Skeletal muscle cell (primary cell): ENCODE measurements around a stretch of chr14.

DNA sequence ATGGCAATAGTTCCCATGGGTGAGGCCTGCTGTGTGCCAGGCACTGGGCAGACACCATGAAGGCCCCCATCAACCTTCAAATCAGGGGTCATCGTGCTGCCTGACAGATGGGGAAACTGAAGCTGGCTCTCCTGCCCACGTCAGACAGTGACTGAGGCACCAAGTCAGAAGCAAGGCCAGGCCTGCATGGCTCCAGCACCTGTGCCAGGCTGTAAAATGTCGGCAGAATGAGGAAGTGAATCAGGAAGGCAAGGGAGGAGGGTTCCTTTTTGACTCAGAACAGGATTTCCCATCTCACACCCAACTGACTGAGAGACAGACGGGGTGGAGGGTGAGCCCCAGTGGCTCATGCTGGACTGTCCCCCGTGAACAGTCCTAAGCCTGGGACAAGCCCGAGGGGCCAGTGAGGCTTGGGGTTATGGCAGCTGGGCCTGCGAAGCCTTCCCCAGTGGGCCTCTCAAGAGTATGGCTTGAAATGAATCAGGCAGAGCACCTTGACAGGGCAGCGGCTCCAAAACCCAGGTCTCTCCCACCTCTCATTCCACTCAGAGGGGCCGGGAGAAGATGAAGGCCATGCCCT is 20.9 kb downstream of the SYNE3 start:
- RRBS: no CpG with 5 or more reads among the region's 9 CpGs

- RRBS: no CpG with 5 or more reads among the region's 27 CpGs
Observed at GRCh38 chr14:95517073-95517942, 858 bp upstream of the SYNE3 start.

GRCh38 chr14:95525647-95526277 is 9.1 kb upstream of the GLRX5 start:
- RRBS: no CpG with 5 or more reads among the region's 5 CpGs

GRCh38 chr14:95535771-95536604 is 1.1 kb downstream of the GLRX5 start:
- RRBS: no CpG with 5 or more reads among the region's 14 CpGs

- RRBS: no CpG with 5 or more reads among the region's 15 CpGs
Observed at GRCh38 chr14:95620722-95621079, 65.5 kb upstream of the TCL1B start.

DNA sequence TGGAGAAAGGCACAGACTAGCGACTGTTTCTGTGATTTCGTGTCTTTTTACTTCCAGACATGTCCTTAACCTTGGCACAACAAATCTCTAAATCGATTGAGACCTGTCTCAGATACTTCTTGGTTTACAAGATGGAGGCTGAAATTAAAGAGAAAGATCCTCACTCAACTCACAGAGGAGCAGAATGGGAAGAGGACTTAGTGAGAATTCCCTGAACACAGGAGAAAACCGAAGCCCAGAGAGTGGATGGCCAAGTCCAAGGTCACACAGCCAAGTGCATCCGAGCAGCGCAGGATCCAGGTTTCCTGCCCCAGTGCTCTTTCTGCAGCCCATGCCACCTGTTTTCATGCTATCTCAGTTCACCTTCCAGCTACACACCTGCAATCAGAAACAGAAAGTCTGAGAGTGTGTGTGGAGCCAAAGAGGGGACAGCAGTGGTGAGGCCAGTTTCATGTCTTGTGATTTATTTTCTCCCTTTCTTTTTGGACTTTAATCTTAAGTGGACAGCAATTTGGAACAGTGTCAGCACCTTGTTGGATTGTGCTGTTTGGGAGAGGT is 22.9 kb upstream of the TCL1B start:
- RRBS: no CpG with 5 or more reads among the region's 6 CpGs

DNA sequence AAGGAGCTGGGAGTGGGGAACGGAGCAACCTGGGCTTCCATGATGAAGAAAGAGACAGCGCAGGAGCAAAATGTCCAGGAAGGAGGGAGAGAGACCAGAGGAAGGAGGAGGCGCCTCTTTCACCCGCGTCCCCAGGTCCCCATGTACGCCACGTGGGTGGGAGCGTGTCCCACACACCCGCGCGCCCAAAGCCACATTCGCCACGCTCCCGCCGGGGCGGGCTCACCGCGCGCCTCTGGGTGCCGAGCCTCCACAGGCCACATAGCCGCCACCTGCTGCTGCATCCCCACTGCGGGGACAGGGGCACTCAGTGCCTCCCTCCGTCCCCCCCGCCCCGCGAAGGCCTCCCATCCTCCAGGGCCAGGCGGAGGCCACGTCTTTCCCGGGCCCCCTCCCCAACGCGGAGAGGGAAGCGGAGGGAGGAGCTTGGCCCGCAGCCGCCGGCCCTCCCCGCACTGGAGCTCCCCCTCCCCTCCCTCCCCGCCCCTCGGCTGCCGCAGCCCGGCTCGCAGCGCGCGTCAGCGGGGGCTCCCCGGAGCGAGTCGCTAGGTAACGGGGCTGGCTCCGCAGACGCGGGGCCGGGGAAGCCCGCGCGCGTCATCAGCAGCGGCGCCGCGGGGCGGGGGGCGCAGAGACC is 162.0 kb upstream of the TCL1A start:
- RRBS: 1% methylated on average over 29 of the region's 63 CpGs

DNA sequence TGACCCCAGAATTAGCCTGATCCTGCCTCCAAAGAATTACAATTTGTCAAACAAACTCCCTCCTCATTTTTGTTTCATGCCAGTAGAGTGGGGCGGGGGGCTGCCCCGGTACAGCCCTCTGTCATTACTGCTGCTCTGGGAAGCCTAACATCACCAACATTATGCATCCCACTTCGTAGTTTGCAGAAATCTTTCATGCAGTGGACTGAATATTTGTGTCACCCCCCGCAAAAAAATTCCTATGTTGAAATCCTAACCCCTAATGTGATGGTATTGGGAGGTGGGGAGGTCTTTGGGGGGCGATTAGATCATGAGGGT is 58.9 kb downstream of the C14orf132 start:
- RRBS: no CpG with 5 or more reads among the region's 5 CpGs

DNA sequence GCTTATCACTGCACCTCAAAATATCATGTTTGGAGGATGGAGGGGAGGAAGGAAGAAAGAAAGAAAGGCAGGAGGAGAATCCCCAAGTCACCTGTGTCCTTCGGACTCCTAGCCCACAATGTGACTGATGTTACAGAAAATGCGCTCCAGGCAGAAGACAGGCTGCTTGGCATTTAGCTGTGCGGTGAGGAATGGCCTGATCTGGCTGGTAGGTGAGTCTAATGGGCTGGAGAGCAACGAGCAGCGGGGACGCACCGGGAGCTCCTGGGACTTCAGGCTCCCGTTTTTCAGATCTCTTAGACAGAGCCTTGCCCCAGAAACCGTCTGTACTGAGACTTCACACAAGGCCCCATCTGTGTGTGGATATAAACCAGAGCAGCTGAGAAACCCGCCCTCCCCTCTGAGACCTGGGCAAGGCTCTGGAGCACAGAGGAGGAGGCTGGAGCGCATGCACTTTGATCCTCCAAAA is 66.4 kb downstream of the C14orf132 start:
- RRBS: no CpG with 5 or more reads among the region's 11 CpGs

DNA sequence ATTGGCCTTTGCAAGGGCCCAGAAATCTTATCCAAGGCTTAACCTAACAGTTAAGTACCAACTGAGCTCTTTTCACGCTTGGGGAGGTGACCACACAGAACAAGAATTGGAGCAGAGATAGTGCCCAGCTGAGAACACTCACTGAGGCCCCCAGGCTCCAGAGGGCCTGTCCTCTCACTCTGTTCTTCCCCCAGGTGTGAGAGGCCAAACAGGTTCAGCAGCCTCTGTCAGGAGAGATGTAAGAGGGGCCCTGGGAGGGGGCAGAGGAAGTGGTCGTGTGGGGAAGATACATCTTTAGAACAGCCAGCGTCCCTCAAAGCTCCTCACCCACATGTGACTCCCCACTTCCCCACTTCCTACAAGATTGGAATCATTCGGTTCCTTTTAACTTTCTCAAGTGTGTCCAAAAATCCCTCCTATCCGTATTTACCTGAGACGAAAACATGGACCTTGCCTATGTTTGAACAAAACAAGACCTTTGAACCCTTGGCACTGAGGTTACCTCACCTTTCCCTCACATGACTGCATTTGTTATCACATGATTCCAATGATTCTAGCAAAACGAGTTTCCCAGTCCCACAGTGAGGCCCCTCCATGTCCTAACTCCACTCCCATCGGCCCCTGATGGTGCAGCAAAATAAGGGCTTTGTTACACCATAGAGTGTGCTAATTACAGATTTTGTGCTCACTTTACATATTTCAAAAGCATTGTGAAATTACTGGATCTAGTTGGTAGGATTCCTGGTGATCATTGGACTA is 40.1 kb upstream of the PAPOLA start:
- RRBS: no CpG with 5 or more reads among the region's 8 CpGs

DNA sequence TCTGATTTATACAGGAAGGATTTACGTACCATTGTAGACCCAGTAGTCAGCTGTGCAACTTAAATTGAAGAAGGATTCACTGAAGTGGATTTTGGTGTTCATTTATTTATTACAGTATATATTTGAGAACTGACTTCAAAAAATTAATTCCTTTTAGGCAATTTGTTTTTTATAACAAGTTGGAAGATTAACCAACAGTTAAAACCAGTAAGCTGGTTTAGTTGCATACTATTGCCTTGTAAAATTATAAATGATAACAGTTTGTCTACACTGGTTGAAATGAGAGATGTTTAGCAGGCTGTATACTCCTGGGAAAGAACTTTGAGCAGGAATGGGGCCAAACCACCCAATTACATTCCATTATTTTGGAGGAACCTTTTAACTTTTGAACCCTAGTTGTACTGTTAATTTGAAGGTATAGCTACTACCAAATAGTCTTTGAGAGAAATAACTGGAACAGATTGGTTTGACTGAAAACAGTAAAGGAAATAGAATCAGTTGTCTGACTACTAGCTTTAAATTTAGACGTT is 33.9 kb downstream of the PAPOLA start:
- RRBS: no CpG with 5 or more reads among the region's 2 CpGs

DNA sequence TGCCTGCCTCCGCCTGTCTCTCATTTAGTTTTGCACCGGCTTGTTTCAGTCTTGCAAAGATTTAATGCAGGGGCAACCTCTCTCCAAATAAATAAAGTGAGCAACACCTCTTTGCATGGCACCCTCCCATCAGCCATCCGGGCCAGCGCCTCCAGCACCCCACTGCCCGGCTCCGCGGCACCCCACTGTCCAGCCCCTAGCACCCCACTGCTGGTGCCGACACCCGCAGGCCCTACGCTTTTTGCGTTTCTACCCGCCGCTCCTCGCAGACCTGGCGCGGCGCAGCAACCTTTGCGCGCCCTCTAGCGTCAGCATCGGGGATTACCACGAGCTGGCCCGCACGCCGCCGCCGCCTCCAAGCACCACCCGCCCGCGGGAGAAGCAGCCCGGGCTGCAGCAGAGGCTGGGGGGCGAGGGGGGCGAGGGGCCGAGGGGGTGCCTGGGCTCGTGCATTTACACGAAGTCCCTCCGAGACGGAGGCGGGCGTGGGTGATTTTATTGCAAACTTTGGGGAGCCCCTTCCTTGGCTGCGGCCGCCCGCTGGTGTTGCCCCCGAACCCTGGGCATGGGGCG is 55.8 kb upstream of the VRK1 start:
- RRBS: no CpG with 5 or more reads among the region's 45 CpGs

- RRBS: no CpG with 5 or more reads among the region's 5 CpGs
Observed at GRCh38 chr14:97603316-97603733, 806.1 kb downstream of the VRK1 start.

DNA sequence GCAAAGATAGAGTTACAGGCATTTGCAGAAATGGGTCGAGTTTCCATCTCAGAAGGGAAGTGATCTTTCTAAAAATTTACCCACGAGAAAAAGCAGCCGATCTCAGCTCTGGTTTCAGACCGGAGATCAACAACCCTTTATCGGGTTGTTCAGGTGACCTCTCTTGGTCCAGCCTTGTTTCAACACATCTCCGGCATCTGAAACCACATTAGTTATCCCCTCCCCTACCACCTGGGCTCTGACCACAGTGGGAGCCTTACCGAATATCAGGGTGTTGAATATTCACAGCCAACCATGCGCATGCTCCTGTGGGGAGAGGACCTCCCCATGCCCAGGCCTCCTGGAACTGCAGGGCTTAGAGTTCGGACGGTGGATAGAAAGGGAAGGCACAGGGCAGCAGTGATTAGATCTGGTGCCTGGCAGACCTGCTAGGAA is 905.9 kb downstream of the VRK1 start:
- RRBS: 67% methylated on average over 3 of the region's 10 CpGs

GRCh38 chr14:97706968-97707203 is 909.7 kb downstream of the VRK1 start:
- RRBS: no CpG with 5 or more reads among the region's 1 CpG

DNA sequence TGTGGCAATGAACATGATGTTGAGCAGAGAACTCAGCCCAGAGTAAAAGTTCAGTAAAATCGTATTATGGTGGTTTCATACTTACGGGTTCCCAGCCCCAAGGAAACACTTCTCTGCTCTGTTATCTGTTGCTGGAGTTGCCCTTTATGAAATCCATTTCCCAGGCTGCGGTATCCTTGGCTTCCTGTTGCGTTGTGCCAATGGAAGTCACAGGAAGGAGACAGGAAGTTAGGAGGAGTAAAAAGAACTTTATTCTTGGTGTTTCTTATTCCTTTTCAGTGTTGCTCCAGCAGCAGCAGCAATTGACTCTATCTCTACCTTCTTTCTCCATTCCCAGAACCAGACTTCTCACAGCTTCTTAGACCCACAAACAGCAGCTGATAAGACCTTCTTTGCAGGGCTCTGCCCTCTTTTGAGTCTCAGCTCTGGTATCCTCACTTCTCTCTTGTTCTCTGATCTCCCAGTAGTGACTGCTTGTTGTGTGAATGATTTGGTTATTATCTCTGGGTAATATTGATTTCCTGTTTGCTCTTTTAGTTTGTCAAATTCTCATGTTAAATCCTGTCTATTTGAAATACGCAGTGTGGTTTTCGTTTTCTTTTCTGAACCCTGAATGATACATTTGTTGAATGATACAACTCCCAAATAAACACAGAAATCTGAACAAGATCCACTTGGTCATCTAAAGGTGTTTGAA is 965.4 kb downstream of the VRK1 start:
- RRBS: no CpG with 5 or more reads among the region's 6 CpGs

GRCh38 chr14:97771460-97772207 is 974.5 kb downstream of the VRK1 start:
- RRBS: no CpG with 5 or more reads among the region's 8 CpGs

- RRBS: no CpG with 5 or more reads among the region's 3 CpGs
Observed at GRCh38 chr14:97975083-97975577, 1177.9 kb downstream of the VRK1 start.

DNA sequence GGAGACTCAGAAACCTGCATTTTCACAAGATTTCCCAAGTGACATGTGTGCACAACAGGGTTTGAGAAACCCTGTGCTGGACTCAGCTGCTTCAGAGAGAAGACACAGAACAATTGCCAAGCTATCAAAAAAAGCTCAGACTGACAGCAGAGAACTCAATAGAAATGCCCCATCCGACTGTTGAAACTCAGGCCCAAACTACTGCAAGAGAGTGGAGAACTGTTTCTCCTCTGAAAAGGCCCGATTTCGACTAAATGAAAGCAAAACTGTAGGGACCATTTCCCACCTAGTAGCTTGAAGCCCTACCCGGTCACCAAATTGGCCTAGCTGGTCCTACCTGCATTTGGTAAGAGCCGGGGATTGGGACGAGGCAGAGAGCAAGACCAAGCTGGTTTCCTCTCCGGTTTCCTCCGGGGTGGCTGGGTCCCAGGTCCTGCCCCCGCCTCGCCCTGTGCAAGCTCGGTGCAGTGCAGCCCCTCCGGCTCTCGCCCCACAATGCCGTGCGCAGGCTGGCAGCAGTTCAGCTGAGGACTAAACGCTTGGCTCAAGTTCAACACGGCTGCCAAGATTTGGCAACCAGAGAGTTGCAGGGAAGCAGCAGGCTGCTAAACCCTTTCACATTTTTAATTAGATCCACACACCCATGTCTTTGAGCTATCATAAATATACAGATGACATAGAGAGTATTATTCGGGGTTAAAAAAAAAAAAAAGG is 1180.6 kb downstream of the VRK1 start:
- RRBS: 14% methylated on average over 8 of the region's 18 CpGs

- RRBS: no CpG with 5 or more reads among the region's 1 CpG
Observed at GRCh38 chr14:98273169-98273611, 998.8 kb downstream of the BCL11B start.